Aortic smooth muscle cell (primary cell): ENCODE measurements around a stretch of chr21.

- RRBS: no CpG with 5 or more reads among the region's 19 CpGs
Observed at GRCh38 chr21:46040495-46041067, 57.3 kb upstream of the COL6A2 start.

GRCh38 chr21:46078449-46079021 lies 19.4 kb upstream of the COL6A2 start:
- RRBS: 67% methylated on average over 6 of the region's 17 CpGs

DNA sequence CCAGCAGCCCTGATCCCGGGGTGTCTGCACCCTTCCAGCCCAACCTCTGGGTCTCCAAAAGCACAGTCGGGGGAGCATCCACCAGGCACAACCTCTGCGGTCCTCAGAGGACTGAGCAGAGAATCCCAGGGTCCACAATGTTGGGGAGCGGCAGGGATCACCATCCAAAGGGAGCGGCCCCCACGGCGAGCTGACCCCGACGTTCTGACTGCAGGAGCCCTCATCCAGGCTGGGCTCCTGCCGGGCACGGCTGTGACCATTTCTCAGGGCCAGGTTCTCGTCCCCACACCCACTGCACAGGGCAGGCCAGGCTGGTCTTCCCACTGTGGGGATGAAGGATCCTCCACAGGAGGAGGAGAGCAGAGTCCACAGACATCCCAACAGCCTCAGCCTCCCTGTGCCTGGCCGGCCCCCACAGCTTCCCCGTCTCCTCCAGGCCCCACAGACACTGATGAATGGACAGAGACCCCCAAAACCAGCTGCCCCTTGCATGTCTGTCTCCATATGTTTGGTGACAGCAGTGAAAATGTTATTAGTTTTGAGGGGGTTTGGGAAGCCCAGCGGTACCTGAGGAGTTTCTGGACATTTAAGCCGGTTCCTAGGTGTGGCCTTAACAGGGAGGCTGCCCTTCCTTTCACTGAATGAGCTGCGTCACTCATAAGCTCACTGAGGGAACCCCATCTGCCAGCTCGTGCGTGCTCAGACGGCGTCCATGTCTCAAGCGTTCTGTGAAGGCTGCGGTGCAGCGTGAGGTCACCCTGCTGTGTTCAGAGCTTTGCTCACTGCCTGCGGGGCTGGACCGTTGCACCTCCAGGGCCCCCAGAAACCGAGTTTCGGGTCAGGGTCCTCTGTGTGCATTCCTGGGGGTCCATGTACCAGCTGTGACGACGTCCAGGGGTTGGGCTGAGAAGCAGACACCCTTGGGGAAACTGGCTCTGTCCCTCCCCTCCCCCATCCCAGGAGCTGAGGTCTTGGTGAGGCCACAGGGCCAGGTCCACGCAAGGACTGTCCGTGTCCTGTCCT lies 24.9 kb downstream of the FTCD start:
- RRBS: no CpG with 5 or more reads among the region's 32 CpGs

DNA sequence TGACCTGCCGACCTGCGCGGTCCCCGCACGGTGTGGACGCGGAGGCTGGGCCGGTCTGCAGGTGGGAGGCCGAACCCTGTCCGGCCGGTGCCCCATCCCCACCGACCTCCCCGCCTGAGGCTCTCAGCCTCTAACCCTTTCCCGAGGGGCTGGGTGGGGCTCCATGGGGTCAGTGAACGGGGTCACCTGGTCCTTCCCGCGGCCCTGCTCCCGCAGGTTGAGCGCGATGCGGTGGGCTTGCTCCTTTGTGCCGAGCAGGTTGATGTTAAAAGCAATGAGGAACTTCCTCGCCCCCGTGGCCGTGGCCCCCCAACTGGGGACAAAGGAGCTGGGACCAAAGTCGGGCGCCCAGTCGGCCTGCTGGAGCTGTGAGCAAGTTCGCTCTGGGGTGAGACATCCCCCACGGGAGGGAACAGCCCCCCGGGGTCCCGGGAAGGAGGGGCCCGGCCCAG lies 4.0 kb downstream of the FTCD start:
- RRBS: 56% methylated on average over 1 of the region's 33 CpGs

GRCh38 chr21:46295218-46296262 lies 9.4 kb downstream of the YBEY start:
- RRBS: 28% methylated on average over 2 of the region's 19 CpGs

DNA sequence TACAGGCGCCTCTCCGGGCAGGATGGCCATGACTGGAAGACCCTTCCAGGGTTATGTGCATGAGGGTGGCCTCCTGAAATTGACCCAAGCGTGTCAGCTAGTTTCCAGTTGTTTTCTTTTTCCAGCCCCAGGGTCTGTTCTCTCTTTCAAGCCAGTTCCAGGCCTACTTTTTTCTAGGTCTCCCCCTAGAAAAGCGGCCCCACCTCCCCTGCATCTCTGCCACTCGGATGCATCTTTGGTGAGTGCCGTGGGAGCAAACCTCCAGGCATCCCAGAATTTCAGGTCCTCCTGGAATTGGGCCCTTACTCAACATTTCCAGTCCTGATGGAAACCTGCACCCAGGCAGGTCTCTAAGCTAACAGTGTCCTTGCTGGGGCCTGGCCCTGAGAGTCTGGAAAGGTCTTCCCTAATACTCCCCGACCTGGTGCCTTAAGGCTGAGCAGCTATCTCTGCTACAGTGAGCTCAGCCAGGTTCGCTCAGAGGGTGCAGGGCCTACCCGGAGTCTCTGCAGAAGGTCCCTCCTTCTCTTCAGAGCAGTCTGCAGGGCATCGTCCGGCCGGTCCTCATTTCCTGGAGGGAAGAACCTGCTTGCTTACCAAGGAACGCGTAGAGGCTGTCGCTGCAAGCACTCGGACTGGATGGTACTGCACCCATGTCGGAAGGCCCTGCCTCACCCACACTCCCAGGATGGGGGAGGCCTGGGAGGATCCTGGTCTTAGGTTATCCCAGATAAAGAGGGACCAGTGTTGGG lies 8.5 kb downstream of the C21orf58 start:
- RRBS: 88% methylated on average over 1 of the region's 17 CpGs

- RRBS: no CpG with 5 or more reads among the region's 14 CpGs
Observed at GRCh38 chr21:46320142-46321261, 3.2 kb downstream of the C21orf58 start.

- RRBS: no CpG with 5 or more reads among the region's 16 CpGs
Observed at GRCh38 chr21:46352835-46353324, 28.9 kb downstream of the PCNT start.

- RRBS: no CpG with 5 or more reads among the region's 8 CpGs
Observed at GRCh38 chr21:46368808-46369350, 44.9 kb downstream of the PCNT start.

- RRBS: no CpG with 5 or more reads among the region's 8 CpGs
Observed at GRCh38 chr21:46386585-46386880, 62.6 kb downstream of the PCNT start.

- RRBS: 90% methylated on average over 6 of the region's 28 CpGs
Observed at GRCh38 chr21:46410766-46411663, 47.7 kb upstream of the DIP2A start.

DNA sequence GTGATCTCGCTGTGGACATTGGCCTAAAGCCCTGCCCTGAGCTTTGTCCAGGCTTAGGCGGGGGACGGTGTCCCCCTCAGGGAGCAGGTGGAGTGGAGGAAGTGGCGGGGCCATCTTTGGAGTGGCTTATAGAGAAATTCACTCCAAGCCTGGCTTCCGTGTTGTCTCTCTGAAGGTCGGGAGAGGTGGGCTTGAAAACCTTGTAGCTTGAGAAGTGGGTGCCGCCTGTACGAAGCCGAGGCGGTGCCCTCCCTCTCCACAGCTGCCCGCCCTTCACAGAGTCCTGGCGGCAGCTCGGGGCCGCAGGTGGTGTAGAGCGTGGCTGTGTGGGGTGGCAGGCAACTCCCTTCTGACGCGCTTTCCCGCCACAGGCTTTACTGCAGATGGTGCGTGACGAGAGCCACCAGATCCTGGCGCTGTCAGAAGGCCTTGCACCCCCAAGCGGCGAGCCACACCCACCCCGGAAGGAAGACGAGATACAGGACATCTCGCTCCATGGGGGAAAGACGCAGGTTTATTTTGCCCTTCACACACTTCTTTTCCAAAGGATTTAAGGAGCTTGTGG lies 33.1 kb upstream of the DIP2A start:
- RRBS: no CpG with 5 or more reads among the region's 27 CpGs

DNA sequence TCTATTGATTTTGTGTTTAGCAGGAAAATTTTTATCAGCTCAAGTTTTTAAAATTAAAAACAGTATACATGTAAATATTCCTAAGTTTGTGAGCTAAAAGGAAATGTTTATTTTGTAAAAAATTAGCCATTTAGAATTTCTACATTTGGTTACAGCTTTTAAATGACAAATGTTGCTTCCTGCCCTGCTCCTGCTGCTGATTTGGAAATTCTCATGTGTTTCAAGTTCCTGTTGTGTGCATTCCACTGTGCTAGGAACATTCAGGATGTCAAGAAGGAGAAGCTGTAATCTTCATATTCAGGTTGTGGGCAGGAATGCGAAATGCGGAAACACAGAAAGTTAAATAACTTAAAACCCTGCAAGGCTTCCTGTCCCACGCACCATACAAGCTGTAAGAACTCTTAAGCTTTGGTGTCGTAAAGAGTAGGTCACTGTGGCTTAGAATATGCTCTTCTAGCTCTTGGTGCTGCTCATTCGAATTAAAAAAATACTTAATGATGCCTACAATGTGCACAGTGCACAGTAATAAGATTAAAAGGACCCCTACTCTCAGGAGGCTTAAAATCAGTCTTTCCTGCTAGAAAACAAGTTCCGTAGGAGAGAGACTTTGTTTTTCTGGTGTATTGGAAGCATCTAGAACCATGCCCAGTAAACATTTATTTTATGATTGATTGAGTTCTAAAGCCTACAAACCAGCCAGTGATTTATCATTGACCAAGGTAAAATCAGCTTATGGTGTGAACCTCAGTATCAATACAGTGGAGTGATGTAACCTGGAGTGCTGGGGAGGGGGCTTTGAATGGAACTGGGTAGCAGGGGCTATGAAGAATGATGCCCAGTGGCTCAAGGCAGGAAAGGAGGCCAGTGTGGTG lies 52.5 kb downstream of the S100B start:
- RRBS: no CpG with 5 or more reads among the region's 6 CpGs